Left ventricle myocardium (tissue), 1 donor: ENCODE measurements around a stretch of chr1.

DNA sequence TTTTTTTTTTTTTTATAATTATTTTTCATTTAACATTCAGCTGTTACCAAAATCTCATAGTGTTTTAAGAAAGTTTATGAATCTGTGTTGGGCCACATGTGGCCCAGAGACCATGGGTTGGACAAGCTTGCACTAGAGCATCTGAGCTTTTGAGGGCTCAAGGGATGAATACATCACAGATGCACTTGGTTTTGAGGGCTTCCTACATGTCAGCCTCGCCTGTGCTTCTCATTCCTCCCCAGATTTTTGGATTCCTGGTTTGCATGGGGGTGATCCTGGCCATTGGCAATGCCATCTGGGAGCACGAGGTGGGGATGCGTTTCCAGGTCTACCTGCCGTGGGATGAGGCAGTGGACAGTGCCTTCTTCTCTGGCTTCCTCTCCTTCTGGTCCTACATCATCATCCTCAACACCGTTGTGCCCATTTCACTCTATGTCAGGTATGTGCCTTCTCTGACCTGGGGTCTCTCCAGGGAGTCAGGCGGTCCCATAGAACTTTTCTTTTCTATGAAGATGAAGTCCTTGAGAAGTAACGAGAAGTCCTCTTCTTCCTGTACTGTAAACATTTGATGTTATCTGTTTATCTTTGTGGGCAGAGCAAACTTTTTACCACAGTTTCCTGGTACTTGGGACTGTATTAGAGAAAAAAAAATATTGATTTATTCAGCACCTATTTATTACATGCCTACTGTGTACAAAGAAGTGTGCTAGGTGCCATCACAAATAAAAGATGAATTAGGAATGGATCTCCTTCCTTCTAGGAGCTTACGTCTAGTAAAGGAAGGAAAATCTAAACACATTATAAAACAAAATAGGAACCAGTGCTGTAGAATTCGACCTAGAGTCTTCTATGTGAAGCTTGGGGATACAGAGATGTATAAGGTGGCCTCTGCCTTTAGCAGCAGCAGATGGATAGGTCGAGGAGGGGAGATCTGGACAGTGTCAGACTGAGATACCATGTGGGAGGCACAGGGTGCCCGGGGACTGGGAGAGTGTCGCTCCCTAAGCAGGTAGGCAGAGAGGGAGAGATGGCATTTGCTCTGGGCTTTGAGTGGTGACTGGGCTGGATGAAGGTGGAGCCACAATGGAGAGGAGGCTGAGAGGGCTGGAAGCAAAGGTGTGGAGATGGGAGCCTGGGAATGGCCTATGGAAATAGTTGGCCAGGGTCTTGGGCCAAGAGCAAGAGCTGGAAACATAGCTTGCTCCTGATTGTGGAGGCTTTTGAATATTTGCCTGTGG is 12.2 kb downstream of the ATP8B2 start:
- PRO-cap: no peak

DNA sequence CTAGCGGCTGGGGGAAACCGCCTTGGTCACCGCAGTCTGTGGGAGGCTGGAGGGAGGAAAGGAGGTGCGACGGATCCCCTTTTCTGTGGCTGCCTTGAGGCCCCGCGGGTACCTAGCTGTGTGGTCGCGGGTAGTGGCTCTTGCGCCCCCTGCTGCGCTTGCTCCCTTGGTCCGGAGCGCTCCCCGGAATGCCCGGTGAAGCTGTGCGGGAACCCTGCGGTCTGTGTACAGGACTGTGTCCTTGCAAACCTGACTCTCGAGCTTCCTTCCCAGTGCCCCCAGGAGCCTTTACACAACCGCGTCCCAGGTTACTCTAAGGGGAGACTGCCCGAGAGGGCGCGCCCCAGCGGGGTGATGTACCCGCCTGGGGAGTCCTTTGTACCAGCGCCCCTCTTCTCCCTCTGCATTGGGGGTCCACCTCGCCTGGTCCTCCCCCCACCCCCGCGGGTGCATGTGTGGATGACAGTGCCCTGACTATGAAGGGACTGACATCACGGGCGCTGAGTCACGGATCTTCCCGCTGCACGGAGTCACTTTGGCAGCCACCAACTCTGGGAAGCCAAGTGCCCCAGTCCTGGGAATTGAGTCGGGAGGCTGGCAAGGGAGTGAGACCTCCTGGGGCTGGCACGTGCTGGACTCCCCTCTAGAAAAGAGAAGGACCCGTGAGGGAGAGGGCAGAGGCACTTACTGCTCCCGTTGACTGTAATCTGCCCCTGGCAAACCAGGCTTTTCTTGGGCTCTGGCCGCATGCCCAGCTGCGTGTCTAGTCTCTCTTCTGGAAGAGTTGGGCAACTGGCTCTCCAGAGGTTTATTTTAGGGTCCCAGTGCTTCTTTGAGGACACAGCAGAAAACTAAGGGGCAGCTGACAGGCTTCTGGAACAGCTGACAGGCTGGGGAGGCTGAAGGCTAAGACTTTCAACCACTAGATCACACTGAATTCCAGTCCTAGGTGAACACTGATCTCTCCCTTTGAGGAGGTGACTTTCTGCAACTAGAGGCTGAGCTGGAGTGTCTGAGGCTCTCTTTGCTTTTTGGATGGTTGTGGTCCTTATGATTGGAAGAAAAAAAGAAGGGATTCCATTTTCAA is 951 bp downstream of the IL6R start:
- PRO-cap: bidirectional peak, plus-strand start at position 169 of the sequence, minus-strand start at position 125 of the sequence; bidirectional peak, plus-strand start at position 930 of the sequence, minus-strand start at position 704 of the sequence

GRCh38 chr1:154429000-154429594 is 24.0 kb downstream of the IL6R start:
- PRO-cap: no peak

GRCh38 chr1:154464726-154465393 is 37.2 kb upstream of the TDRD10 start:
- PRO-cap: no peak

DNA sequence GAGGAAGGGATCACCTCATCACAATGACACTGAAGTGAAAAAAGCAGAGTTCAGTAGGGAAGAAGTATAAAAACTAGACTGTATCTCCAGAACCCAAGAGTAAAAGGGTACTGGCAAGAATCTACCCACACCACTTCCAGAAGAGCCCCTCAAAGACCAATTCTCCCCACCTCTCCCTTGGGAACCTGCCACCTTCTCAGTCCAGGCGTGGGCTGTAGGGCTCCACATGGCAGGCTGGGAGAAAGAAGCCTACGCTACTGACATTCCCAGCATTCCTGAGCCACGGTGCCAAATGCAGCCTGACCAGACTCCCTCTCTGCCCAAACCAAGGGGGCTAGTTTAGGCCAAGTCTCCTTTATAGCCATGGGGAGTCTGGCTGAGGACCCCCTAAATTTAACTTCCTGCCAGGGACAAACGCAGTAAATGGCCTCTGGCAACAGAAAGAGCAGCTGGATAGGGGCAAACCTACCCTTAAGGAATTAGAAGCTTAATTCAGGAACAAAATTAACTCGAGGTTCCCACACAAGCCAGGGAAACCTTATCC is 2.0 kb downstream of the UBE2Q1 start:
- PRO-cap: no peak

- PRO-cap: no peak
These were observed 16.0 kb downstream of the CHRNB2 start for GRCh38 chr1:154583376-154584095.

- PRO-cap: no peak
These were observed 1.0 kb downstream of the ADAR start for GRCh38 chr1:154606986-154607323.

DNA sequence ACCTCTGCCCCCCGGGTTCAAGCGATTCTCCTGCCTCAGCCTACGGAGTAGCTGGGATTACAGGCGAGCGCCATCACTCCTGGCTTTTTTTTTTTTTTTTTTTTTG is 276 bp upstream of the ADAR start:
- PRO-cap: no peak

DNA sequence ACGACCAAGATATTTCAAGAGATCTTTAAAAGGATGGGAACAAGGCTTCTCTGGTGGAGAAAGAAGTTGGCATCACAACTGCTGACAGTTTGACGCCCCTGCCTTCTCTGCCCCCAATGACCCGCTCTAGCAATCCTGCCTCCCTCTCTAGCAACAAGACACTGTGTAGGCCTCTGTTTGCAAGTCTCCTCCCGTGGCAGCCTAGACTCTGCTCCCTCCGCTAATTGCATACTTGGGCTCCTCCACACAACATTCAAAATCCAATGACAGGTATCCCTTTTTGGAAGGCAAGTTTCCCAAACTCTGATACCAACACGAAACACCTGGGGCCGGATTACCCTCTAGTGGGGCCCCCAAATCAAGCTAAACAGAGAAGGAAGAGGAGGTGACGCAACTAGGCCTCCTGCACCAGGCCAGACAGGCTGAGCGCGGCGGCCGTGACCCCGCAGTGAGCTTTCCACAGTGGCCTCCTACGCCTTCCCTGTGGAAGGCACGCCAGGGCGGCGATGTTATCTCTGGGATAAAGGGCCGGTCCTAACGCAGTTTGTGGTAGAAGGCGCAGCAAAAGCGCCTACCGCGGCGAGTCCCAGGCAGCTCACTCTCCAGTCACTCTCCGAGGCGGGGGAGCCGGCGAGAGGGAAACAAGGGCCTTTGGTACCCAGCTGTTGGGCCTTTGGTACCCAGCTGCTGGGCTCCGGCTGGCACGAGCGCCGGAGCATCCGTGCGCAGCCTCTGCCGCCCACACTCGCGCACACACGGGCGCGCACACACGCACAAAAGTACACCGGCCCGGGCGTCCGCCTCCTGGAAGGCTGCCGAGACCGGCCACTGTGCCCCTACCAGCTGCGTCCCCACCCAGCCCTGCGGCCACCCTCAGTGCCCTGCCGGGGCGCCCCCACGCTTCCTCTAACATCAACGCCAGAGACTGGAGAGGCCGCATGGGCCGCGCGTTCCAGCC is 19.2 kb upstream of the ADAR start:
- PRO-cap: bidirectional peak, plus-strand start at position 552 of the sequence, minus-strand start at position 449 of the sequence; bidirectional peak, plus-strand start at position 818 of the sequence, minus-strand start at position 749 of the sequence

DNA sequence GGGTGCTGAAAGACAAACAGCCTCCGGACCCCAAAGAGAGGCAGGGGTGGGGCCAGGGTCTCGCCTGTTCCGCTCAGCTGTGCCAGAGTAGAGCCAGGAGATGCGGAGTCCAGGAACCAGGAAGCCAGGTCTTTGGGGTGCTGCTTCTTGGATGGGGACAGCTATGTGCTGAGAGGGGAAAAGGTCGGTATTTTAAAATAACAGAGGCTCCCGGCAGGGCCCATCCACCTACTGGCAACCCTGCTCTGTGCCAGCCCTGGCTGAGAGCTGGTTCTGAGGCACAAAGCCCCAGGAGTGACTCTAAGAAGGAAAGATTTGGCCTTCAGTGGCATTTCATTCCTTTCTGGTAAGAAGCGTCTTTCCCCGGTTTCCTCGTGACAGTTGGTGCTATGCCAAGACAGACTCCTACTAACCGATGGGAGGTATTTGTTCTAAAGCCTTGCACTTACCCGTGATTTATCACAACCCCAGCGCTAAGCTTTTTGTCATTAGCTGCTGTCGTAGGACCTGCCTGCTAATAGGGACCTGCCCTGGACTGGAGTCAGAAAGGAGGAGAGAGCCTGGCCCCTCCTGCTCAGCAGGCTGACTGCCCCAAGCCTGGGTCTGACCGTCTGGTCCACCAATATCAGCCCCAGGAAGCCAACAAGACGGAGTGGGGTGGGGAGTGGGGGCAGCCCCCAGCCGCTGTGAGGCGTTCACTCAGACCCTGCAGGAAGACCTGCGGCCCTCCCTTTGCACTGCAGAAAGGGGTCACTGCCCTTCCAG is 123.1 kb upstream of the ADAR start:
- PRO-cap: unidirectional peak, minus-strand start at position 537 of the sequence

DNA sequence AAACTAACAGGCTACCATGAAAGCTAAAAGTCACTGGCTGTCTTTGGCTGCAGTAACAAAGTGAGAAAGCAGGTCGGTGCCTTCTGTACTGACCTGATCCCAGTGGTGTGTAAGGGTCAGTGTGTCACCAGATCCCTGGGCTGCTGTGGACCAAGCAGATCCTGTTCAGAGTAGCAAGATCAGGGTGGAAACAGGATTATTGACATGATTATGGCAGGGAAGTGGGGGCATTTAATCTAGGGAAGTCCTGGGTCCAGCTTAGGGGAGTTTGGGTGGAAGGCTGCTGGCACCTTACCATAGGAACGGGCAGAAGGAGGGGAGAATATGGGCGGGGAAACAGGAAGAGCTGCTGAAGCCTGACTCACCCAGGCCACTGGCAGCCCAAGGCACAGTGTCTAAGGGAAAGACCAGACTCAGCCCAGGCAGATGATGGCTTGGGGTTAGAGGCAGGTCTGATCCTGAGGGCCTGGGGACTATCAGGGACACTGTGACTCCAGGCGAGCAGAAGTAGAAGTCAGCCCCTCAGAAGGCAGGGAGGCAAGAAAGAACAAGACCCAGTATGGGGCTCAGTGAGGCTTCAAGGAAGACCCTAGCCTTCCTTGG is 60.1 kb downstream of the KCNN3 start:
- PRO-cap: no peak

- PRO-cap: no peak
These were observed 4.7 kb downstream of the KCNN3 start for GRCh38 chr1:154865187-154865921.

- PRO-cap: no peak
These were observed 26.9 kb upstream of the KCNN3 start for GRCh38 chr1:154896676-154897597.

DNA sequence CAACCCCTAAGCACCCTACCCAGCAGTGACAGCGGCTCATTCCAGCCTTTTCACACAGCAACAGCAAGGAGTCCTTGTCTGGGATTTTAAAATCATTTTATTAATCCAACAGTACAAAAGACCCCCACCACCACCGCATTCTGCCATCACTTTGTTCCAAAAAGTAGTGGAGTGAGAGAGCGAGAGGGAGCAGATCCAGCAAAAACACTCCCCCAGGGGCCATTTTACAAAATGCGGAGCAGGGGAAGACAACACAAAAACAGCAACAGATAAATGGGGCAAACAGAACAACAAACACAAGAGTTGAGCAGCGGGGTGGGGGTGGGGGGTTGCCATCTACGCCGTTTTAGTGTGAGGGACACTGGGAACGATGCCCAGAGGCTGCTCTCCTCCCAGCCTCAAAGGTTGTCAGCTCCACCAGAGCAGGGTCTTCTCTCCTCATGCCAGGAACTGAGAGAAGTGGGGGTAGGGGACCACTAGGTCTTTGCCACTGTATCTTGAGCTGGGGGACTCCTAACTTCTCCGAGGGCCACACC is 1.1 kb upstream of the PBXIP1 start:
- PRO-cap: no peak

GRCh38 chr1:154999585-155000434 is 2.8 kb upstream of the ZBTB7B start:
- PRO-cap: no peak

- PRO-cap: no peak
These were observed 5.2 kb downstream of the ZBTB7B start for GRCh38 chr1:155007841-155008242.

- PRO-cap: no peak
These were observed 7.7 kb upstream of the ADAM15 start for GRCh38 chr1:155043095-155044229.

DNA sequence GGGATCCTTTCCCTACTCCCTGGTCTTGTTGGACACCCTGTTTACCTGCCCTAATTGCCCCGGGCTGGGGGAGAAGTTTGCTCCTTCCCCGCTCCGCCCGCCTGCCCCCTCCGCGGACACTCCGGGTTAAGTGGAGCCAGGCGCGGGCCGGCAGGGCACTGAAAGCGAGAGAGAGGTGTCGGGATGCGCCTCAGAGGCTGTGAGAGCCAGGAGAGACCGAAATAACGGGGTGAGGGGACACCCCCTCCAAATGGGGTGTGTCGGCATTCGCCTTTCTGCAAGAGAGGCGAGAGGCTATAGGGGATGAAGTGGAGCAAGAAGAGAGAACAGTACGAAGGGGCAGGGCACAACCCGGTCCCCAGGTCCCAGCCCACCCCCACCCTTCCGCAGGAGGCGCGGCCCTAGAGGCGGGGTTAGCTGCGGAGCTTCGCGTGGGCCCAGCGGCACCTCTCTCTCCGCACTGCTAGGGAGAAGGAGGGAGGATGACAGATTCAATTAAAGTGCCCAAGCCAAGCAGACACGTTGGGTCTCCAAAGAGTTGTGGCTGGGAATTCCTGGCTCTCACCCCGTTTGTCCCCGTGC is 3.8 kb downstream of the EFNA3 start:
- PRO-cap: no peak

- PRO-cap: no peak
These were observed 3.1 kb upstream of the EFNA1 start for GRCh38 chr1:155124350-155125152.

- PRO-cap: no peak
These were observed 9.8 kb downstream of the TRIM46 start for GRCh38 chr1:155183448-155183823.